Mesothelial cell of epicardium (in vitro differentiated cells): ENCODE data around the gene PALM2AKAP2.

GRCh38 chr9:109026305-109026943 lies 13.1 kb upstream of the CTNNAL1 start:
- PRO-cap = no peak

- PRO-cap = no peak
These were observed 21.3 kb downstream of the TMEM245 start for GRCh38 chr9:109098305-109099046.

GRCh38 chr9:109110410-109111124 lies 9.2 kb downstream of the TMEM245 start:
- PRO-cap = no peak

GRCh38 chr9:109358960-109359313 lies 38.1 kb upstream of the EPB41L4B start:
- PRO-cap = no peak

GRCh38 chr9:109477443-109478266 lies 20.5 kb downstream of the PTPN3 start:
- PRO-cap = no peak

DNA sequence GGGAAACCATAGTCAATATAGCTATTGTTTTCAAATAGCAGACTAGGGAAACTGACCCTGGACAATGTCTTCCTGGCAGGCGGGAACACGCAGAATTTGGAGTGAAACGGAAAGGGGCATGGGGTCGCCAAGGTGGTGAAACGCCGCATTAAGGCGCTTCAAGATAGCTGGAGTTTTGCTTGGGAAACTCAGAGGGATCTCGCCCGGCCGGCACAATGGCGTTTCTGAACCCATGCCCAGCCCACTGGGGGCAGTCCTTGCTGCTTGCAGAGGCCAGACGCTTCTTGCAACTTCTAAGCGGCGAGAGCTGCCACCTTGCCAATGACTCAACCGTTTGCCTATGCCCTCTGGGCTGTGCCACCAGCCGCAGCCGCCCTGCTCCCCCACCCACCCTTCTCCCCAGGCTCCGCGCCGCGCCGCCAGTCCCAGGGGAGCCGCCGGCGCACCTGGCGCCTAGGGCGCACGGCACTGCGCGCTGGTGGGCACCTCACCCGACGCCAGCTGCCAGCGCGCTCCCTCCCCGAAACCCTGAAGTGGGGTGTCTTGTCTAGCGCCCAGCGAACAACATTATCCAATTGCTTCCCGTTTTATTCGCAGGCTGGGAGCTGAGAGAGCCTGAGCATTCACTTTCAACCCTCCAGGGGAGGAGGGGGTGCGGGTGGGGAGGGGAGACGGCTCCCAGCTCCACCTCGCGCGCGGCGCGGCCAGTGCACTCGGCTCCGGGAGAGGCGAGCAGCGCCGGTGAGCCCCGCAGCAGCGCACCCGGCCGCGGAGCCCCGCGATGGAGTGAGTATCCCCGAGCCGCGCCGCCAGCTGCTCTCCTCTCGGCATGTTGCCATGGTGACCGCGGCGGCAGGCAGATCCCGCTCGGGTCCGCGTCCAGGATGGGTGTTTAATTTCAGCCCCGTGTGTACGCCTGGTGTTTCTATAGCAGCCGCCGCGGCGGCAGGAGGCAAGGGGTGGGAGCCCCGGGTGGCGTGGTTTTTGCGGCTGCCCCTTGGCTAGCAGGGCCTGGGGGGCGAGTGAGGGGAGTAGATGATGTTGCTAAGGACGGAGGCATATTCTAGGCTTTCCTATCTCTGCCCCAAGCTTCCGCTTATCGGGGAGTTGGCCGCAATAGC lies 139.6 kb upstream of the PALM2AKAP2 start:
- PRO-cap = no peak

GRCh38 chr9:109772205-109772524 lies 7.8 kb upstream of the PALM2AKAP2 start:
- PRO-cap = no peak

- PRO-cap = no peak
These were observed at the start of gene PALM2AKAP2 for GRCh38 chr9:109779668-109780566. PALM2AKAP2 (plus strand) TSS chr9:109780198.

- PRO-cap = no peak
These were observed 127.6 kb downstream of the PALM2AKAP2 start for GRCh38 chr9:109907278-109908297.

DNA sequence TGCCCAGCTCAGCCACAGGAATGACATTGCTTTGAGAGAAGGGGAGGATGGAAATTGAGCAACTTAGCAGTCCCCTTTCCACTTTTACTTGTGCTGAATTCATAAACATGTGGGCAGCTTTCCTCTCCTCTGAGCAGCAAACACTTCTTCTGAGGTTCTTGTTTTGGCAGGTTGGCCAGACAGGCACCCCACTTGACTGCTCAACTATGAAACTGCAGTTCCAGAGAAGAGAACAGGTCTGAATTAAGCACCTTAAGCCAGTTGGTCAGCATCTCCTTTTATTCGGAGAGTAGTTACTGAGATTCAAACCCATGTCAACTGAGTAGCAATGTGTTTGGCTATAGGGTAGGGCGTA lies 134.4 kb downstream of the PALM2AKAP2 start:
- PRO-cap = no peak

- PRO-cap = no peak
These were observed 171.1 kb downstream of the PALM2AKAP2 start for GRCh38 chr9:109950893-109951653.

DNA sequence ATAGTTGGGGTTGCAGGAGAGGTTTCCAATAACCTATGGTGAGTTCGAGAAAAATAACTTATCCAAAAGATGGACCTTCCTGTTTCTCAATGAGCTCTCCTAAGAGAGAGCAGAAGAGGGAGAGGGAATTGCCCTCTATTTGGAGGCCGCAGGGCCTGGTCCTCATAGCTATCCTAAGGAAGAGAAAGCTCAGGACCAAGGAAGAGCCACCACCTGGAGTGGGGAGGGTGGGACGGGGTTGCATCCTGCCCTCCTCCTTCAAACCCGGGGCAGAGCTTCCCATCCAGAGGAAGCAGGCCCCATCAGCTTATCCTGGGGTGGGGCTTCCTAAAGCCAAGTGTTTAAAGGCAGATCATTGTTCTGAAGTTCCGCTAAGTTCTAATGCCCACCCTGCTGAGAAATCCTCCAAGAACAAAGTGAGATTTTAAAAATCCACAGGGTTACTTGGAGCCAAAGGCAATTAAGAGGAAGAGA lies 210.3 kb downstream of the C9orf152 start:
- PRO-cap = no peak

DNA sequence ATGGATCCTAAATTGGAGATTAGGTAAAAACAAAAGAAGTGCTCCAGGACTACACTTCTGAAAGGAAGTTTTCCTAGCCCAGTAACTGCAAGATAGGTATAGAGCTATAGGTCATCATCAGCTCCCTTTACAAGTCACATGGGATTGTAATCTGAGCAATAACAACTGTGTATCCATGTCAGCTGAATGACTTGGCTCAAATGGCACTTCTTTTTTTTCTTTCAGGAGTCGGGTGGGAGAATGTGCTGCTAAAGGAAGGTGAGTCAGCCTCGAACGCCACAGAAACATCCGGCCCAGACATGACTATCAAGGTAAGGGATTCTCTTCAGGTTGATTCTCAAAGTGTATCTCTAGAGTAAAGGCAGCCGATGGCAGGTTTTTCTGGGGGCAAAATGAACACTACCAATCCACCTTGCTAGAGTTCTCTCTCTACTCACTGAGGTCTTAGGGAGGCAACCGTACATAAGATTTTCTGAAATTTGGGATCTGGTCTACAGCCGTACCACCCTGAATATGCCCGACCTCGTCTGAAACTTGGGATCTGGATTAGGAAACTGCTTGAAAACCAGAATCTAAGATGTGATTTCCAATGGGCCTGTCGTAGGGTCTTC lies 192.1 kb downstream of the C9orf152 start:
- PRO-cap = no peak

DNA sequence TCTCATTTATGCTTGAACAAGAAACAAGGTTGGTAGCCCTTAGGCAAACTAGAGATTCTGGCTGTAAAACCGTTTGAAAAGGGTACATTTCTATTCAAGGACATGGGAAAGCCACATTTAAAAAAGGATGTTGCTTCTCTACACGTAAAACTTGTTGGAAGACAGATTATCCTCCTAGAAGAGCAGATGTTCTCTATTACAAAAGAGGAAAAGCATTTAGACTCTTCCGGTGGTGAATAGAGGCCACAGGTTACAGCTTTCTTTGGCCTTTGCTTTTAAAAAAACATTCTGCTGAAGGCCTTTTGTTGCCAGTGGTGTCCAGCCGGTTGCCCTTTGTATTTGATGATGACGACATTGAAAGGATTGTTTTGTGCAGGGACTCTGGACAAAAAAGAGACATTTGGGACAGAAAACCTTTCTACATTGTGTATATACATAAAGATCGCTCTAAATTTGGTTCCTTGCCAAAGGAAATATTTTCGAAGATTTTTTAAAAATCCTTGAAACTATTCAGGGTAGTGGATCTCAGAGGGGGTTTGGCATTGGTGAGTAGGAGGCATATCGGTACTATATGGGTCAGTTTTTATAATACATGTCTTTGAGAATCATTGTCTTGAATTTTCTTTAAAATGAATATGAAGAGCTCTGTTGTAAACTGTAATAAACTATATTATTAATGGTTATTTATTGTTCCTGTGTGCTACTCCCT lies 180.3 kb downstream of the C9orf152 start:
- PRO-cap = no peak

- PRO-cap = no peak
These were observed 158.5 kb downstream of the C9orf152 start for GRCh38 chr9:110049184-110050146.

- PRO-cap = no peak
These were observed 138.3 kb downstream of the C9orf152 start for GRCh38 chr9:110069432-110070345.

GRCh38 chr9:110114644-110115320 lies 93.2 kb downstream of the C9orf152 start:
- PRO-cap = no peak

DNA sequence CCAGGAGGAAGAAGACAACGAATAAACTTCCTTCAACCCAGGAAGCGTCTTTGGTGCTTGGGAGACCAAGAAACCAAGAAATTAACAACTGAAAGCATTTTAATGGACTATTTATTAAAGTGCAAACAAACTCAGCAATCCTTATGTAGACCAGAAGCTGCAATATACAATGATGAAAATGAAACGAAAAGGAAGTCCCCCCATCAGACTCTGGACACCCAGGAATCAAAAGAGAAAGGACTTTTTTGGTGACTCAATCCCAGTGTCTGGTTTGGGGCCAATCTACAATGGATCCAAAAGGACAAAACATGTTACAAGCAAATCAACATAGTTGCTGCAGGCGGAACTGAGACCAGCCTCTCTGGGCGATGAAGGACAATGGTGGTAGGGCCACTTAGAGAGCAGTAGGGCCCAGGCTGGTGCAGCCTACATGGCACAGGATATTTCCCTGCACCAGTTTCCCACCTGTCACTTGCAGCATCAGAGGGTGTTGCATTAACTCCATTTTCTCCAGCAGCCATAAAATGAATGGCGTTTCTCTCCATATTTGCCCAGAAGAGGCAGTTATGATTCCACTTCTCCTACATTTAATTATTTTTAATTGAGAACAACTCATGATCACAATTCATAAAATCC lies 39.4 kb downstream of the C9orf152 start:
- PRO-cap = no peak

DNA sequence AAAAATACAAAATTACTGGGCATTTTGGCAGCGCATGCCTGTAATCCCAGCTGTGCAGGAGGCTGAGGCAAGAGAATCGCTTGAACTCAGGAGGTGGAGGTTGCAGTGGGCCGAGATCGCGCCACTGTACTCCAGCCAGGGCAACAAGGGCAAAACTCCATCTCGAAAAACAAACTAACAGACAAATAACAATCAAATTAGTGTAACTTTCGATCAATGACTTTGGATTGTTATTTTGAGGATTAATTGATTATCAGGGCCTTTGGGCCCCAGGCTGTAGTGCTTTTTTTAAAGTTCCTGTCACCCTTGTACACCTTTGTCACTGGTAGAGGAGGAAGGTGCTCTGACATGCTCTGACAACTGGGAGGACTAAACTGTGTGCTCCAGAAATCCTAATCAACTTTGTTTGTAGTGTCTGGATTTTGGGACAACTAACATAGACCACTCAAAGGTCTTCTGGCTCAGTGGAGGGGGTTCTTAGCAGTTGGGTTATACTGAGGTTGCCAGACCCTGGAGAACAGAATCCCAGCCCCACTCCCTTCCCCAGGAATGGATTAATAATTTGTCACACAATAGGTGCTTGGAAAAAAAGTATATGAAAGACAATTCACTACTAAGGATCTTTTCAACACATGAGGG lies 1.8 kb downstream of the TXN start:
- PRO-cap = no peak

DNA sequence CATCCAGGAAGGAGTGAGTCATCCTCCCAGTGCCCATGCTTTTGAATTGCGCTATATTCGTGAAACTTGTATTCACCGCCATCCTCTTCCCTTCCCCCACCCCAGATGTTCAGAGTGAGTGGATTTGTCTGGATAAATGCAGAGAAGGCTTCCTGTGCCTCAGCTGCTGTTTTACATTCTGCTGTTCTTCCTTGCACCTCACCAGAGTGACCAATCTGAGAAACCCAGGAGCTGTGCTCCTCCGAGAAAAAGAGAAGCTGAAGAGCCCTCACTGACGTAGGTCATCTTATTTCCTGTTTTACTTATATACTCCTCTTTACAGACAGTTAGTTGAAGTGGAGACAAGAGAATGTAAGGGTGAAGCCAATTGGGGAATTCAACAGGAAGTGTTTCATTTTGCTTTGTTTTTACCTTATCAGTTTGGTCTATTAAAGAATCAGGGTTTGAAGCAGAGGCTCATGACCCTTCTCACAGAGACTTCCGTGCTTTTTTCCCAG lies 24.7 kb upstream of the SVEP1 start:
- PRO-cap = no peak